T-cell (primary cell): ENCODE measurements around a stretch of chr3.

DNA sequence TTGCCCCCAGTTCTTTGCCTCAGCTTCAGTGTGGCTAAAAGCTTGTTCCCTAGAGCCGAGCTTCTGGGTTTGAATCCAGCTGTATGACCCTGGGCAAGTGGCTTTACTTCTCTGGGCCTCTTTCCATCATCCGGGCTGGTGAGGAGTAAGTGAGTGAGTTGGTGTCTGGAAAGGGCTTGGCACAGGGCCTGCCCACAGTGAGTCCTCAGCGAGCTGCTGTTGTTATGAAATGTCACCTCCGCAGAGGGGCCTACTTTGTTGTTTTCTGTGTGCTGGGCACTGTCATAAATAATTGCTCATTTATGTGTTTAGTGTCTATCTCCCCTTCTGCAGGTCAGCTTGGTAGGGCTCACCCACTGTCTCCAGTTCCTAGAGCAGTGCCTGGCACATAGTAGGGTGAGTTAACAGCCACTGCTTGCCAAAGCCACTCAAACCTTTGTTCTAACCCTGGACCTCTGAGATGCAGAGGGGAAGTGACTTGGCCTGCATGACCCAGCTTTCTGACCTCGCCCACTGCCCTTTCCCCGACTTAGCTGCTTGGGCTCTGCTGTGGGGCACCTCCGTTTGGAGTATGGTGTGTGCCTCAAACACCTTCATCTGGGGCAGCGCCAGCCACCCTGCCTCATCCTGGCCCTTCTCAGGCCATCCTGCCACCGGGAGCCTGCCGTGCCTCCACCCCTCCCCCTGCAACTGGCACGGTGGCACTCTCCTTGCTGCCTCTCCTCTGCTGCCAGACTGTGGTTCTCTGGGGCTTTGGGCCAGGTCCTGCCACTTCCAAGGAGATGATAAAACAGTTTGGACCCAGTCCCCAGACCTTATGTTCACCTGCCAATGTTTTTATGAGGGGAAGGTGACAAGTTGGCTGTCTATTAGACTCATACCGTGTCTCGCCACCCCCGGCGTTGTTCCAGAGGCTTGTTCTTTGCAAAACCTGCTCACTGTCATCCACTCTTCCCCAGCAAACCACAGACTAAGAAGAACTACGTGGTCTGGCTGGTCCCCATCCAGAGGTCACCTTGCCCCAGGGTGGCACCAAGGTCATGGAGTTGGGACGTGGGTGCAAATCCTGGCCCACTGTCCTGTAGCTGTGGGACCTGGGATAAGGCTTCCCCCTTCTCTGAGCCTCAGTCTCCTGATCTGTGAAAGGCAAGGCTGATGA, 32.1 kb downstream of the SLC6A6 start:
- PRO-cap, 7 experiments: no peak in any of the 7 experiments

DNA sequence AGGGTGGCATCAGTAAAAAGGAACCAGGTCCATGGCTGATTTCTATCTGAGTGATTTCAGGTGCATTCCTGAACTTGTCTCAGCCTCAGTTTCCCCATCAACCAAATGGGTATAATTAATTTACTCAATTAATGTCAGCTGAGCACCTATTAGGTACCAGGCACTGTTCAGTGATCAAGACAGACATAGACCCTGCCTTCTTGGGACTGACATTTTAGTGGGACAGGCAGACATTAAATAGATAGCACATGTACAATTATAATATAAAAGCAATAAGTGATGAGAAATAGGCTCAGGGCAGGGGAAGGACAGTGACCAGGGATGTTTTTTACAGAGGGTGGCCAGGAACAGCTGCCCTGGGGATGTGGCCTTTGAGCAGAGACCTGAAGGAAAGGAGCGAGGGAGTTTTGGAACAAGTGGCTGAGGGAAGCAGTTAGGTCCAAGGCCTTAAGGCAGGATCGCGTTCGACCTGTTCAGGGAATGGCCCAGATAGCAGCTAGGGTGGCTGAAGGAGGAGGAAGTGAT, 51.1 kb downstream of the SLC6A6 start:
- PRO-cap, 7 experiments: no peak in any of the 7 experiments

- PRO-cap, 7 experiments: no peak in any of the 7 experiments
Measured at GRCh38 chr3:14484810-14485585, 55.1 kb downstream of the GRIP2 start.

GRCh38 chr3:14486263-14486722, 53.8 kb downstream of the GRIP2 start:
- PRO-cap, 7 experiments: no peak in any of the 7 experiments

GRCh38 chr3:14946603-14946807, 878 bp upstream of the NR2C2 start:
- PRO-cap, 7 experiments: no peak in any of the 7 experiments

- PRO-cap, 7 experiments: peak in 7 of 7 experiments; most common plus-strand start chr3:14948204 (in 4); most common minus-strand start chr3:14948010 (in 6)
Measured at GRCh38 chr3:14947776-14948502, 556 bp downstream of the NR2C2 start.

DNA sequence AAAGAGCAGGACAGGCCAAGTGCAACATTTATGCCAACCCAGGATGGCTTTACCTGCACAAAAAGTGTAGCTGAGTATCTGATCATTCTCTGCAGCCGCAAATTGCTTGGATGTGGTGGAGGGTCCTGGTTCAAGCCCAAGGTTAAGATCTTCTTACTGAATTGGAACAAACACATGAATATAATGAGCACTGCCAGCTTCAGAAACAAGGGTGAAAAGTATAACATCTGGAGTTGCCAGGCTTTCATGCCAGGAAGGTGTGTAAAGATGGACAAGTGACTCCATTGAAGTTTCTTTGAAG, 11.8 kb upstream of the MRPS25 start:
- PRO-cap, 7 experiments: no peak in any of the 7 experiments

- PRO-cap, 7 experiments: peak in 2 of 7 experiments; most common minus-strand start chr3:15093697 (in 2)
Measured at GRCh38 chr3:15093525-15093861, 5.5 kb downstream of the RBSN start.

- PRO-cap, 7 experiments: no peak in any of the 7 experiments
Measured at GRCh38 chr3:15095998-15096457, 2.9 kb downstream of the RBSN start.

- PRO-cap, 7 experiments: no peak in any of the 7 experiments
Measured at GRCh38 chr3:15102884-15103371, 4.0 kb upstream of the RBSN start.

DNA sequence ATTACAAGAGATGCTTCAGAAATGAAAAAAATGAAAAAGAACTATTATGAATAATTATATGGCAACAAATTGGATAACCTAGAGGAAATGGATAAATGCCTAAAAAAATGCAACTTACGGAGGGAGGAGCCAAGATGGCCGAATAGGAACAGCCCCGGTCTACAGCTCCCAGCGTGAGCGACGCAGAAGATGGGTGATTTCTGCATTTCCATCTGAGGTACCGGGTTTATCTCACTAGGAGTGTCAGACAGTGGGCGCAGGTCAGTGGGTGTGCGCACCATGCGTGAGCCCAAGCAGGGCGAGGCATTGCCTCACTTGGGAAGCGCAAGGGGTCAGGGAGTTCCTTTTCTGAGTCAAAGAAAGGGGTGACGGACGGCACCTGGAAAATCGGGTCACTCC, 19.5 kb upstream of the CAPN7 start:
- PRO-cap, 7 experiments: no peak in any of the 7 experiments

- PRO-cap, 7 experiments: no peak in any of the 7 experiments
Measured at GRCh38 chr3:15204036-15204334, 2.1 kb upstream of the CAPN7 start.

DNA sequence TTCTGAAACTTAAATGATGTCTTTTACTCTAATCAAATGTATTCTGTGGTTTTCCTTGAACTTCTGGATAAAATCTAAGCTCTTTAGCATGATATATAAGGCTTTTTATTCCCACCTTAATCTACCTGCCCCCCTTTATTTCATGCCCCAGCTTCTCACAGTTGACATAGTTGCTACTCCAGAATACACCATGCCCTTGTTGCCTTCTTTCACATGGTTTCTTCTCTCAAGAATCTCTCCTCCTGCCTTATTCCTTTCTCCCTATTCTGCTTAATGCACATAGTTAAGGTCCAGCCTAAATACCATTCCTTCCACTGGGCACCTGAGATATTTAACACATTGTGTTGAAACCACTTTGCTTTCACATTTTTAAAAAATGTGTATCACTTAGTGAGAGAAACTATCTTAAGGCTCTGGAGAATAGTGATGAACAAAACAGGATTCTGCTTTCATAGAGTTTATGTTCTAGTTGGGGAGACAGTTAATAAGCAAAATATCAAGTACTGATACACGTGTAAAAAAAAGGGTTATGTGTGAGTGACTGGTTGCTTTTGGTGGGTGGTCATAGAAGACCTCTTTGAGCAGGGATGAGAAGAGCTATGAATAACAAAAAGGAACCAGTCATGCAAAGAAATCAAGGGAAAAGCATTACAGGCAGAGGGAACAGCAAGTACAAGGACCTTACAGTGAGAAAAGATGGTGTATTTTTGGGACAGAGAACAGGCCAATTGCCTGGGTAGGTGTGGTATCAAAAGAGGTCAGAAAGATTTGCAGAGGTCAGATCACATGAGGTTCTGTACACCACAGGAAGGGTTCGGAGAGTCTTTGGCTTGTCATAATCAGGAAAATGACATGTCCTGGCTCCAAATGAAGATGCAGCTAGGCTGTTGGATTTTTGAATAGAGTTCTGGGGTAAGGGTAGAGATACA, 36.7 kb downstream of the CAPN7 start:
- PRO-cap, 7 experiments: no peak in any of the 7 experiments

DNA sequence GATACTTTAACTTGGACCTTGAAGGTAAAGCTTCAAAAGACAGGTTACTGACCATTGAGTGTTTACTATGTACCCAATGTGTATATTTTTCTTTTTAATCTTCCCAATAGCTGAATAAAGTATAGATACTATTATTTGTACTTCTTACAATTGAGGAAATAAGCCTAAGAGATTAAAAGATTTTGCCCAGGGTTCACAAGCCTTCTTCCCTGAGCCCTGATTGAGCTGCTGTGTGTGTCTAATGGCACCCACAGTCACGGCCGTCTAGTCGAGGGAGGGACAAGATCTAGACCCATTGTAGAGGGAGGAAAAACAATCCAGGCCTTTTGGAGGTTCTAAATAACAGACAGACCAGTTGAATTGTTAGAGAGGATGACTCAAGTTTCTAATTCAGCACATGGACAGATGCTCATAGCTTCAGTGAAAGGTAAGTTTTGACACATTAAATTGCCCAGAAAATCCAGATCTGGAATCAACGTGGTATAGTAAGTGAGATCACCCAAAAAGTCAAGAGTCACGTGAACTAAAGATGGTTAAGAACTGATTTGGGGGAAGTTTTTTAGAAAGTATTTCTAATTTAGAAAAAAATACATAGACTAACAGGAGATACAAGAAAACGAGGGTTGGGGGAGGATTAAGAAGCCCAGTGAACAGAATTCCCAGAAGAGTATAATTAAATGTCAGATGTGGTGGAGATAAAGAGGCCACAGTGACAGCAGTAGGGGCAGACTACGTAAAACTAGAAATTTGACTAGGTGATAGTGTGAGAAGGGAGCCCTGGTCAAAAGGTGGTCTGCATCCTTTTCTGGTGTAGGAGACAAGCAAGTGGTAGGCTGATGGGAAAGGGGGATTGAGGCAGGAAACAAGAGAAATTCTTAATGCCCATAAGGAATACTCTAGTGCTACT, 47.0 kb downstream of the CAPN7 start:
- PRO-cap, 7 experiments: peak in 1 of 7 experiments; most common plus-strand start position 821 of the sequence (in 1)

- PRO-cap, 7 experiments: no peak in any of the 7 experiments
Measured at GRCh38 chr3:15255099-15256111, 49.4 kb downstream of the CAPN7 start.

DNA sequence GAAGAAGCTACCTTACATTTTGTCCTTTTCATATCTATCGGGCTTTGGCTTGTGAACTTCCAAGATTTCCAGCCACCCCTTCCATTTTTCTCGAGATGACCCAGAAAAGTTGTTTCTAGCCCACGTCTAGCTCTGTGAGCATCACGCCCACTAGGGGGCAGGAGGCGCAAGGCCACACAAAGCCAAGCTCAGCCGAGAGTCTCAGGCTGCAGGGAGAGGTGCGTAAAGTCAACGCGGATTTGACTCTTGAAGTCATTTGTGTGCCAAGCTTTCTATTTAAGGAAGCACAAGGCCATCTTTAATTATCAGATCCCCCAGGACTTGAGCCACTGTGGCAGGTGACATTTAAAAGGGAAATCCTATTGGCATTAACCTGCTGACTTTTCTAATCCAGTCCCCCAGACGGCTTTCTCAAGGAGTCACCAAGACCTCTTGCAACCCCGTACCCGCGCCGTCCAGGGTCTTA, 62.0 kb downstream of the CAPN7 start:
- PRO-cap, 7 experiments: no peak in any of the 7 experiments

- PRO-cap, 7 experiments: no peak in any of the 7 experiments
Measured at GRCh38 chr3:15292674-15293541, 39.5 kb downstream of the SH3BP5 start.

- PRO-cap, 7 experiments: no peak in any of the 7 experiments
Measured at GRCh38 chr3:15295369-15296158, 36.8 kb downstream of the SH3BP5 start.

- PRO-cap, 7 experiments: peak in 3 of 7 experiments; most common plus-strand start chr3:15623770 (in 3)
Measured at GRCh38 chr3:15623709-15624038, 22.1 kb downstream of the BTD start.

DNA sequence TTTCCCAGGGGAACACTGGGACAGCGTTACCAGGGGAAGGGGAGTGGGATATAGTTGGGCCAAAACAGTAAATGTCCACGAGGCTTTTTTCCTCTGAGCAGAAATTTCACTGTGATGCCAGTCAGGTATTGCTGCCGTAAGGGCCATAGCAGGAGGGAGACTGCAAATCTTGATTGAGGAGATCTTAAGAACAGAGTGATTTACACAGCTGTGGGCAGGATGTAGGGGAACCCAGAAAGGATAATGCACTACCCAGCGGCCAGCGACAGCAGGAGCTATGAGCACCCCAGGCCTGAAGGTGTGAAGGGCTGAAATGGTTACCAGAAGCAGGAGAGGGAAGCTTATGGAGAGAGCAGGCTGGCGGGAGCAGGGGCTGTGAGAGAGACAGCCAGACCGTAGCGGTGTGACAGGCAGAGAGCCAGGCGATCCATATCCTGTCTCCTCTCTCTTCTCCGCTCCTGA, 49.7 kb downstream of the BTD start:
- PRO-cap, 7 experiments: no peak in any of the 7 experiments